Pericardium fibroblast (primary cell): ENCODE data around the genes MX1 and UMODL1.

GRCh38 chr21:41304000-41304502, 12.6 kb upstream of the FAM3B start:
- RAMPAGE, long total RNA: no peak

DNA sequence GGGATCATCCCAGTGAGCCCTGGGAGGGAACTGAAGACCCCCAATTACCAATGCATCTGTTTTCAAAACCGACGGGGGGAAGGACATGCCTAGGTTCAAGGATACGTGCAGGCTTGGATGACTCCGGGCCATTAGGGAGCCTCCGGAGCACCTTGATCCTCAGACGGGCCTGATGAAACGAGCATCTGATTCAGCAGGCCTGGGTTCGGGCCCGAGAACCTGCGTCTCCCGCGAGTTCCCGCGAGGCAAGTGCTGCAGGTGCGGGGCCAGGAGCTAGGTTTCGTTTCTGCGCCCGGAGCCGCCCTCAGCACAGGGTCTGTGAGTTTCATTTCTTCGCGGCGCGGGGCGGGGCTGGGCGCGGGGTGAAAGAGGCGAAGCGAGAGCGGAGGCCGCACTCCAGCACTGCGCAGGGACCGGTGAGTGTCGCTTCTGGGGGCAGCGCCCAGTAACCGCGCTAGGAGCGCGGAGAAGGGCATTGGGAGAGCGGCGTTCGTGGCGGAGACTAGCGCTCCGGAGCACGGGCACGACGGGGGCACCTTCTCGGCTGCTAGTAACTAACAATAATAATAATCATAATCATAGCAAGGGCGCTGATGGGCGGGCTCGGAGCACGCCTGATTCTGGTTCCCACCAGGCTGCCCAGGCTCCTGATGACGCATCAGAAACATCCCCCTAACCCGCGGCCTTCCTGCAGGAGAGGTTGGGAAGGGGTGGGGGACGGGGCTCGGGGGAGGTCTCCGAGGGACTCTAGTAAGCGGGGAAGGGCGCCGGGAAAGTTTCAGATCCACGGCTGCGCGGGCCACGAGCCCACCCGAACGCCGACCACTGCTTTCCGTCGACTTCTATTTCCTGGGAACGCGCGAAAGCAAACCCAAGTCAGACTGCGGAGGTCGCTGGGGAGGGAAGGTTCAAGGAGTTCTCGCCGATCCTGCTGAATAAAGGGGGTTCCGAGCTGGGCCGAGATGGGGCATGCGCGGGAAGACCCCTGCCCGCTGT, at the start of gene MX1:
Gene MX1, plus strand, starts transcription at position 392 of the 996 bp plus-strand sequence.
- RAMPAGE, long total RNA: no peak

DNA sequence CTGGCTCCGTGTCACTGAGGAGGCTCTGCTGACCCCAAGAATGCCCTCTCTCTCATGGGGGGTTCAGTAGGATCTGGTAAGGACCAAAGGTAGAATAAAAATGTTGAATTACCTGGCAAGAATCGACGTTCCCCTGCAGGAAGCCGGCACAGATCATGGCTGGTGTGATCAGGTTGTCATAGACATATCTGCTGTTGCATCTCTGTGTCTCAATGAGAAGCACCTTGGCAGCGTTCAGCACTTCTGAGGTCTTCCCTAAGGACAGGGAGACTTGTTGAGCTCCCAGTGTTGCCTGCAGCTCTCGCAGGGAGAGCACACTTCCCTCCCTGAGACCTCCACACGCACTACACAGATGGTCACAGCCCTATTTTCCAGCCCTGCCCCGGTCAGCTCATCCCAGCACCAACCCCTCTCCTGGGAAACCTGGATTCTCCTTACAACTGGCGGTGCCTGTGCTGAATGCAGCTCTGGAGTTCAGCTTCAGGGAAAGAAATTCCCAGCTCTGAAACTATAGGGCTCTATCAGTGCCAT, 39.6 kb downstream of the TMPRSS2 start:
- RAMPAGE, long total RNA: no peak

DNA sequence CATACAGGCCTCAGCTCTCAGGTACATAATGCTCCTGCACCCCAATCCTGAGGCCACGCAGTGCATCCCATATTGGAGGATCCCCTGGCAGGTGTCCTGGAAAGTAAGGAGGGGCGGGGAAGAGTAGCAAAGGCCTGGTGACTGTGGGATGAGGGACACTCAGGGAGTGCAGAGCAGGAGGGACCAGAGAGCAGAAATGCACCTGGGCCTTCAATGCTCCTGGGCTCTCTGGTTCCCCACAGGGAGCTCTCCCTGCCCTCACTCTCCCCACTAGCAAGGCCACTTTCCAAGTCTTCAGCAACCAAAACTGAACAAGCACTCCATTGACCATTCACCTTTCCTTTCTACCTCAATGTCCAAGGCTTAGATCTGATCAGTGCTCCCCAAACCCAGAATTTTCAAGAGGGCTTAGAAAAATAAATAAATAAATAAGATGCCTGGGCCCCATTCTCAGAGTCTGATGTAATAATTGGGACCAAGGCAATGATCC, 3.1 kb downstream of the TMPRSS2 start:
- RAMPAGE, long total RNA: no peak

DNA sequence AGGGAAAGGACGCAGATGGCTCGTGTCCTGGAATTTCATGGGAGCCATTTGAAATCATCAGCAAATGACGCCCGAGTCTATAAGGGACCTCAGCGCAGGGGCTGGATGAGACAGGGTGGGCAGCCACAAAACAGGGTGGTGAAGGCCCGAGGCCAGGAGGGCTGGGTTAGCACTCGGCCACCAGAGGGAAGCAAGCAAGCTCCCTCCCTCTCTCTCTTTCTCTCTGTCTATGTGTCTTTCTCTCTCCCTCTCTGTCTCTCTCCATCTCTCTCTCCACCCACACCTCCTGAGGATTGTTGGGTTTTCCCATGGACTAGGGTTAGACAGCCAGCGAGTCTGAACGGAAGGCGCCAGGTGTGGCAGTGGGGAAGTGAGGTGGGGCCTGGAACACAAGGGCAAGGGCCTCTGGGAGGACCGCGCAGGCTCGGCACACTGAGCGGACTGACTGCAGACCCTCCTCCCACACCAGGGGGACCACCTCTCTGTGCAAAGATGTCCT, 73.7 kb upstream of the TMPRSS2 start:
- RAMPAGE, long total RNA: no peak

DNA sequence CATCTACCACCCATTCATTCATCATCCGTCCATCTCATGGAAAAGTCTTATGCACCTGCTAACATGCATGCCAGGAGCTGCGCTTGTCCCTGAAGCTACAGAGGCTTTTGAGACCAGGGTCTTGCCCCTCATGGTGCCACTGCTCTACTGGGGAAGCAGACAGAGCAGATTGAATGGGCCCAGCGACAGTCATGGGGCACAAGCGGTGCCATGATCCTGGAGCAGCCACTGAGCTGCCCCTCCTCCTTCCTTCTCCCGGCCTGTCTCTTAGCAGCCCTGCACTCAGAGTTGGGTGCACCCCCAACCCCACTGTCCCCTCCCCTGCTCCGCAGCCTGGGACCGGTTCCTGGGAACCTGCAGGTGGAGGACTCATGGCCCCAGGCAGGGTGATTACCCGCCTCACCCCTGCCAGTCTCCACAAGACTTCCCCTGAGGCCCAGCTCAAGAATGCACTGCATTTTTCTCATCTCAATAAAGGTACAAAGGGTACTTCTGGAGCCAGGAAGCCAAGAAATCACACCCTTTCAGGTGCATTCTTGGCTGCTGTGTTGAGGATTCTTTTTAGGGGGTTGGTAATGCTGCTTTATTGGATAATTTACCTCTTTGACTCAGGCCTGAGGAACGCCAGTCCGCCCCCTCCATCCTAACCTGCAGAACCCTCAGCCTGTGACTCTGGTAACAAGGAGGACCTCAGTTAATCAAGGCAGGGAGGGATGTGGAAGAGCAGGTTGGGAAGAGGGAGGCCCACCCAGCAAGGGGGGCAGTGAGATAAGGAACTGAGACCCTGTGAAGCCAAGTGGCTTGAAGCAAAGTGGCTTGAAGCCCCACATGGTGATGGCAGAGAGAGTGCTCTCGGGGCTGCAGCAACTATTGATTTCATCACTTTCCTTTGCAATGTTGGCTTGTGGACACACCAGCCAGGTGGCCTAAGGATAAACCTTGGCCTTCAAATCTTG, 126.3 kb upstream of the TMPRSS2 start:
- RAMPAGE, long total RNA: no peak

DNA sequence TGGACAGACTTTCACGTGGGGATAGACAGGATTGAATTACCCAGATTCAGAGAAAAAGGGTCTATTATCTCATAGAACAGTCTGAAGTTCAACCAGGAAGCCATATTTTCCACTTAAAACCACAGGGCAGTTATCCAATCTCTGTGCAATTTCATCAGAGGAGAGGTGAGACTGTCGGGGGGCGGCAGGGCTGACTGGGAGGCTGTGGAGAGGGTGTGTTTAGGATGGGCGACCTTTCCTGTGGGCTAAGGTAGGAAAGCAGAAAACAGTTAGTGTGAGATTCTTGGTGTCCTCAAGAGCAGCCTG, 124.4 kb downstream of the RIPK4 start:
- RAMPAGE, long total RNA: no peak

DNA sequence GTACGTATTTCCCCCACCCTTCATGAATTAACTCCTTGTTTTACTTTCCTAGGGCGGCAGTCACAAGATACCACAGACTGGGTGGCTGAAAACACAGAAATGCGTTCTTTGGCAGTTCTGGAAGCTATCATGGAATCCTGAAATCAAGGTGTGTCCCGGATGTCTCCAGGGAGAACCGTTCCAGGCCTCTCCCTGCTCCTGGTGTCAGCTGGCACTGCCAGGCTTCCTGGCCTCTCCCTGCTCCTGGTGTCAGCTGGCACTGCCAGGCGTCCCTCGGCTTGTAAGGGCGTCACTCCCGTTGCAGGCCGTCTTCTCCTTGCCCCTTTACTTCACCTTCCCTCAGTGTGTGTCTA, 55.2 kb downstream of the RIPK4 start:
- RAMPAGE, long total RNA: no peak

GRCh38 chr21:41765852-41766846, 703 bp downstream of the RIPK4 start:
- RAMPAGE, long total RNA: no peak

DNA sequence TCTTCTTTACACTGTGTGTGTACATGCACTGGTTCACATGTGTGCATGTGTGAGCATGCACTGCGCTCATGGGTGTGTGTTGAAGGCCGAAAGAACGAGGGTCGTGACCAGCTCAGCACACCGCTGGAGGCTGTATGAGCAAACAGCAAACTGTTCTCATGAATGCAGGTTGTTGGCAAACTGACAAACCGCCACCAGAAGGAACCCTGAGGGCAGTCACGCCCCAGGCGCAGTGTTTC, 16.5 kb upstream of the RIPK4 start:
- RAMPAGE, long total RNA: no peak

DNA sequence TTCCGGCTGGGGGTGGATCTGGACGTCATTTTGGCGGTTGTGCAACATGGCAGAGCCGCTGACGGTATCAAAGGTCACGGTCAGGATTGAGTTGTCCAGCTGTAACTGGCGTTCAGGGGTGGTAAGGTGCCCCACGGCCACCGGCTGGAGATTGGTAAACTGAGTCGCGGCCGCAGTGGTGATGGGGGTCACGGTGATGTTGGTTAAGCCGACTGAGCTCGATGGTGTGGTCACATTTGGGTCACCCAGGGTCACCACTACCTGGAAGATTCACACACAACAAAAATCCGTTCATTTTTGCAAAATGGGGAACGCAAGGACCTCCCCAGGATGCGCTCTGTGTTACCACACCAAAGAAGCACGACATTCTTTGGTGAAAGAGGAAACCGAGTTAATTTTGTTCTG, 34.6 kb upstream of the RIPK4 start:
- RAMPAGE, long total RNA: no peak

- RAMPAGE, long total RNA: no peak
Measured at GRCh38 chr21:41888290-41889593, 9.6 kb upstream of the PRDM15 start.

GRCh38 chr21:42000173-42000892, 9.8 kb downstream of the ZBTB21 start:
- RAMPAGE, long total RNA: no peak

- RAMPAGE, long total RNA: no peak
Measured at GRCh38 chr21:42040404-42041064, 30.4 kb upstream of the ZBTB21 start.

DNA sequence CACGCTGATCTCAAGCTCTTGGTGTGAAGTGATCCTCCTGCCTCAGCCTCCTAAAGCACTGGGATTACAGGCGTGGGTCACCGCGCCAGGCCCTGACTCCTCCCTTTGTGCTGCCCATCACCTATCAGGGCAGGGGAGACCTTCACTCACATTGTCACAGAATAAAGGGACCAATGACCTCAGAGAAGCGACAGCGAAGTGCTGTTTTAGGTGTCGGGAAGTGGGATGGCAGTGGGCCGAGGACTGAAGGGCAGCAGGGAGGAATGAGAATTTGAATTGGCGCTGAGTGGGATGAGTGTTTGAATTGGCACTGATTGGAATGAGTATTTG, 12.6 kb upstream of the UMODL1 start:
- RAMPAGE, long total RNA: no peak

DNA sequence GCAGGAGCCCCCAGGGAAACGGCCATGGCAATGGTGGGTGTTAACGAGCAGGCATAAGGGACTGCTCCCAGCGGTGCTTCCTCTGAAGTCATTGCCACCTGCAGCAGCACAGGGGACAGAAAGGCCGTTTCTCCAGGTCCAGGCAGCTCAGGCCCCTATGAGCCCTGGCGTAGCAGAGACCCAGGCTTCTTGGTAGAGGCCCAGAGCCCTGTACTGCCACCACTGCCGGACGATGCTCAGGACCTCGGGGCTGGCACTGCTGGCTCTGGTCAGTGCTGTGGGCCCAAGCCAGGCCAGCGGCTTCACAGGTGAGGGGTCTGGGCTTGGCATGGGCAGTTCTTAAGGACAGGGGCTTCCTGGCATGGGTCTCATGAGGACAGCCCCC, at the start of gene UMODL1:
Gene UMODL1, plus strand, starts transcription at position 233 of the 385 bp plus-strand sequence.
- RAMPAGE, long total RNA: no peak

- RAMPAGE, long total RNA: no peak
Measured at GRCh38 chr21:42089117-42089827, 18.2 kb downstream of the UMODL1 start.

DNA sequence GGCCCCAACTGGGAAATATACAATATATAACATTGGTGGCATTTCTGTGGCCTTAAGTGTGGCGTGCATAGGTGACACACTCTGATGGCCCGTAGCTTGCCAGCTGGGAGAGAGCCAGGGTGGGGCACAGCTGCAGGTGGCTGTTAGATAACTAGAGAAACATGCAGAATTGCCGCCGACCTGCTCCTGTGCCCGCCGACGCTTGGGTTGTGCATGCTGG, 30.2 kb downstream of the UMODL1 start:
- RAMPAGE, long total RNA: no peak

GRCh38 chr21:42125795-42126151, 54.7 kb downstream of the UMODL1 start:
- RAMPAGE, long total RNA: no peak

GRCh38 chr21:42195261-42195730, 23.6 kb upstream of the ABCG1 start:
- RAMPAGE, long total RNA: no peak